Endothelial cell (in vitro differentiated cells): ENCODE data around the gene PNMA1.

- PRO-cap = no peak
Measured at GRCh38 chr14:71624006-71624434, 303.7 kb downstream of the SIPA1L1 start.

GRCh38 chr14:72091190-72091613, 159.0 kb downstream of the RGS6 start:
- PRO-cap = no peak

DNA sequence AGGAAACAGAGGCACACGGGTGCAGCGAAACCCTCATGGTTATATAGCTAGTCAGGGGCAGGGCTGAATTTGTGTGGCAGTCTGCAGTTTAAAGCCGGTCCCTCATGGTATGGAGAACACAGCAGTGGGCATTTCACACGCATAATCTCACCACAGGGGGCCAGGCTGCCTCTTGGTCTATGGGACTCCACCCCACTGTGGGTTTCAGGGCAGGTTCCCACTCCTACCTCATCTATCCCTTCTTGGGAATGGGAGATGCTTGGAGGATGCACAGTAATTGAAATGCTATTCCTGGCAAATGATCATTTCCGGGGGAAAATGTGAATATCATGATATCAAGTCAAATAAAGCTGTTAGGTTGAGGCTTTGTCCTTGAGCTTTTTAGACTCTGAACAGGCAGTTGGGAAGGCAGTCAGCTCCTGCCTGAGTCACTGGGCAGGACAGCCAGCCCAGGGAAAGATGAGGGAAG, 400.7 kb downstream of the RGS6 start:
- PRO-cap = no peak

DNA sequence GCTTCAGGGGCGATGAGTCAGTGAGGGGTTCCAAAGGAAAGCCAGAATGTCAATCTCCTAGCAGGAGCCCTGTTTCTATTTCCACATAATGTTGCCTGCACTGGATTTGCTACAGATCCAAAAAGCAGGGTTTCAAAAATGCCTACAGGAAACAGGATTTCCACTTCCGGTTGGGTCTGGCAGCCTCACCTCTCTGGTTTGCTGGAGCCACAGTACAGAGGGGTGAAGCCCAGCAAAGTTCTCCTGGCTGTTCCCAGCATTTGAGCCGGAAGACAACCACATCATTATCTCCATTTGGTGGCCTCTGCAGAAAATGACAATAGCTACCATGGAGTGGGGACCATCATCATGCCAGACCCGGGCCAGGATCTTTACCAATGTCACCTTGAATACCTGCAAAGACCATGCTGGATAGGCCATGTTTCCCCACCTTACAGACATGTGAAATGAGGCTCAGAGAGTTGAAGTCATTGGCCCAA, 278.1 kb downstream of the DPF3 start:
- PRO-cap = bidirectional peak, plus-strand start at position 215 of the sequence, minus-strand start at position 93 of the sequence

GRCh38 chr14:72675963-72676453, 217.9 kb downstream of the DPF3 start:
- PRO-cap = no peak

DNA sequence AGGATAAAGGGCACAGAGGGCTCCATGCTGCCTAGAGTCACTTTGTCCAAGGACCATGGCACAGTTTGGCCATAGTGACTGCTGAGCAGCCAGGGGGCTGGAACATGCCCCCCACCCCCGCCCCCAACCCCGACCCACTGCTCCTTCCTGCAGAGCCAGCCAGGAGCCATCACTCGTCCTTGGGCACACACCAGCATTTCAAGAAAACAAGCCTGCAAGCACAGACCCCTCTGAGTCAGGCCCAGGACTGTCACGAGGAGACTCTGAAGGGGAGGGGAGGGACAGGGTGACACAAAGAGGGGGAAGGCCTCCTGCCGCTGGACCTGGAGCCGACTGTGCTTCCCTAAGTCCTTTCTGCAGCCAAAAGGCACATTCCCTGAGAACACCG, 101.9 kb downstream of the DPF3 start:
- PRO-cap = no peak

DNA sequence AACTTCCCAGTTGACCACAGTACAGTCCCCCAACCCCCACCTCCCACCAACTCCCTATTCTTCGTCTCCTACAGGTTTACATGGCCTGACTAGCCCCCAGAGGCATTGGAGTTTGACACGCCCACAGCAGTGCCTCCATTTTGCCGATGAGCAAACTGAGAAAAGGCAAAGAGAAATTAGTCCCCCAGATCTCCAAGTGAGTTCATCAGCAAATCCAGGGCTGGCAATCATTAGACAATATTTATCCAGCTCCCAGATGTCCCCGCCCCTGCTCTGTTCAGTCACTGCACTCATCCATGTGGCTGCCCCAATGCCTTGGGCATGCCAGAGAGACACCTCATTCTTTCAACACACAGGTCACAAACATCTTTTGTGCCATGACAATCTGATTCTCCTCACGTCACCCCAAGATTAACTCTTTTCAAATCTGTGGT, 43.6 kb downstream of the DPF3 start:
- PRO-cap = no peak

DNA sequence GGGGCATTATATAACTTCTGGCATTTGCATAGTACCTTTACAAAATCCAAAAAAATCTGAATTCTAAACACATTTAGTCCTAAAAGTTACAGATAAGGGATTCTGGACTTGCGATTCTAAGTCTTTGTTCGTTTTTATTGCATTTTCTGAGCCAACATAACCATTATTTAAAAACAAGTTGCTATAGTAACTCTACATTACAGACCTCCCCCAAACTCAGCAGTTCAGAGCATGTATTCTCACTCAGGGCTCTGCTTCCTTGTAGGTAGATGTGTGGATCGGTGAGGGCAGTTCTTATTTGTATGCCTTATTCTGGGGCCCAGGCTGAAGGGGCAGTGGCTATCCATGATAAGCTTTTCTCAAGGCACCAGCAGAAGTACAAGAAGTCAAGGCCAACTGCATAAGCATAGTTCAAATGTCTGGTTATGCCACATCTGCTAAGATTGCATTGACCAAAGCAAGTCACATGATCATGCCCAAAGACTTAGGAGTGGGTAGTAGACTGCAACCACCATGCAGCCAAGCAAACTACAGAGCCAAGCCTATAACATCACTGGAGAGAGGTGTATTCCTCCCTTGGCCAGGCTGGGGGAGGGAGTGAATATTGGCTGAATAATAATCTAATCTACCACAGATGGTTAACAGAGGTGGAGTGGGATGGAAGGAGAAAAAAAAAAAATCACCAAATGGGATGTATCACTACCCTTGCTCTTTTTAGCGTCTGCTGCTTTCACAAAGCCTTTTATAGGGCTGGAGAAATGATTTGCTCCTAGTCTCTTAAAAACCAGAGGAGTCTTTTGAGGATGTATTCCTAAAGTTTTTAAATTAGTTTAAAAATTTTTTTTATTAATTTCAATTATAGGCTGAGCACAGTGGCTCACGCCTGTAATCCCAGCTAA, 4.6 kb downstream of the PSEN1 start:
- PRO-cap = no peak

DNA sequence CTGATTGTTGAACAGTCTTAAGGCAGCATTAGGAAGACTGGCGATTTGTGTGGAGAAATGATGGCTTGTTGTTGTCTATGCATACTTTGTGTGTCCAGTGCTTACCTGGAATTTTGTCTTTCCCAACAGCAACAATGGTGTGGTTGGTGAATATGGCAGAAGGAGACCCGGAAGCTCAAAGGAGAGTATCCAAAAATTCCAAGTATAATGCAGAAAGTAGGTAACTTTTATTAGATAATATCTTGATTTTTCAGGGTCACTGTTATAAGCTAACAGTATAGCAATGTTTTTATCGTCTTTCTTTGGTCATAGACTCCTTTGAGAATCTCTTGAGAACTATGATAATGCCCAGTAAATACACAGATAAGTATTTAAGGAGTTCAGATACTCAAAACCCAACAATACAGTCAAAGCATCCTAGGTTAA, 31.0 kb upstream of the PAPLN start:
- PRO-cap = no peak

GRCh38 chr14:73568627-73568880, 459 bp upstream of the ACOT2 start:
- PRO-cap = no peak

DNA sequence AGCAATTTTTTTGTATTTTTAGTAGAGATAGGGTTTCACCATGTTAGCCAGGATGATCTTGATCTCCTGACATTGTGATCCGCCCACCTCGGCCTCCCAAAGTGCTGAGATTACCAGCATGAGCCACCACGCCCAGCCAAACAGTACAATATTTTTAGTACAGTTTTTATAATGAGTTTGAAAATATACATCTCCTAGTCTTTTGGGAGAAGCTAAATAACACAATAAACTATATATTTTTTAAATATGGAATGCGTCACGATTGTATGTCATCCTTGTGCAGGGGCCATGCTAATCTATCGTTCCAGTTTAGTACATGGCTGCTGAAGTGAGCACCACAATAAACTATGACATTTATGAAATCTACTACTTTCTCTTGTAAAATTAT, 14.5 kb downstream of the DNAL1 start:
- PRO-cap = no peak

DNA sequence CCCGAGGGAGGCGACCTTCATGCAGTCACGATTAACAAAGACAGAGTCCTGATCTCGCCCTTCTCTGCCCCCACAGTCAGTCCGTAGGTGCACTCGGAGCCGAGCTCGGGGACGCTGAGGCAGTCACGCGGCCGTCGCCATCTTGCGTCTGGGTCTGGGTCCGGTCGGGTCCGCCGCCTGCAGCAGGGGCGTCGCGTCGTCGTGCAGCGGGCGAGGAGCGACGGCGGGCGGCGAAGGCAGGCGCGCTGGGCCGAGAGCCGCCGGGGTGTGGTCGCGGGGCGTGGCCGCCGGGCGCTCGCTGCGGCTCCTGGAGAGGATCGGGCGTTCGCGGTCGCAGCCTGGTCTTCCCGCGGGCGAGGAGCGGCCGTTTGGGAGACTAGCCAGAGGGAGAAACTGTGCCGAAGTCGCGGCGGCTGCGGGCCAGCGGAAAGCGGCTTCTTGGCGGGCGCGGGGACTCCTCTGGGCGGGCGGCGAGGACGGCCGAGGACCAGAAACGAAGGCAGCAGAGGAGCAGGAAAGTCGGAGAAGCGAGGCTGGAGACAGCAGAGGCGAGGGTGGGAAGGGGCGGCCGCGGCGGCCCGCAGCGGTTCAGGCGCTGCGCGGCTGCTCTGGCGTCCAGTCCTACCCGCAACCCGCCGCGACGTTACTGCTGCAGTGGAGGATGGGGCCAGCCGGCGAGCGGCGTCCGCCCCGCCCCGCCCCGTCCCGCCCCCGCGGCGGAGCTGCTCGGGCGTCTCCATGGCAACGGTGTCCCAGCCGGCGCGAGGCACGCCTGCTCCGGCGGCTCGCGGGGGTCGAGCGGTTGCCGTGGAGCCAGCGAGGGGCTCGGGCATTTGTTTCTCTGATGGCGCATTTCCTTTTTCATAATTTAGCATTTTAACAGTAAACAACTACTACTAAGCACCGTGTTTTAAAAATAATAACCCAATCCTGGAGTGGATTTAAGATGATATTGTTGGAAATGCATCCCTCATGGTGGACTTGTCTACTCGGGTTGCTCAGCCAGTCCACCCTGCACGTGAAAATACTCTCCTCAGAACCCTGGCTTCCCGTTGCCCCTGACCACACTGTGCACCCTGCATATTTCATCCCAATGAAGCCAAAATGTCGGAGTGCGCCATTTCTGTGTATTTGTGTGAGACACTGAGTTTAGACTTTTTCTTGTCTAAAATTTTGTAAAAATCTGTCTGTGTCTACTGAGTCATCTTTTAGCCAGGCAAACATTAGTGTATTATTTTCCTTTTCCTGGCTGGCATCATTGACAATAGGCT, at the start of gene PNMA1:
Gene PNMA1, minus strand, starts transcription at position 651 of the 1,271 bp plus-strand sequence.
- PRO-cap = bidirectional peak, plus-strand start at position 79 of the sequence, minus-strand start at position 150 of the sequence; bidirectional peak, plus-strand start at position 806 of the sequence, minus-strand start at position 648 of the sequence

- PRO-cap = unidirectional peak, plus-strand start at chr14:73718237
Measured at GRCh38 chr14:73717964-73718431, 3.8 kb upstream of the PNMA1 start.

DNA sequence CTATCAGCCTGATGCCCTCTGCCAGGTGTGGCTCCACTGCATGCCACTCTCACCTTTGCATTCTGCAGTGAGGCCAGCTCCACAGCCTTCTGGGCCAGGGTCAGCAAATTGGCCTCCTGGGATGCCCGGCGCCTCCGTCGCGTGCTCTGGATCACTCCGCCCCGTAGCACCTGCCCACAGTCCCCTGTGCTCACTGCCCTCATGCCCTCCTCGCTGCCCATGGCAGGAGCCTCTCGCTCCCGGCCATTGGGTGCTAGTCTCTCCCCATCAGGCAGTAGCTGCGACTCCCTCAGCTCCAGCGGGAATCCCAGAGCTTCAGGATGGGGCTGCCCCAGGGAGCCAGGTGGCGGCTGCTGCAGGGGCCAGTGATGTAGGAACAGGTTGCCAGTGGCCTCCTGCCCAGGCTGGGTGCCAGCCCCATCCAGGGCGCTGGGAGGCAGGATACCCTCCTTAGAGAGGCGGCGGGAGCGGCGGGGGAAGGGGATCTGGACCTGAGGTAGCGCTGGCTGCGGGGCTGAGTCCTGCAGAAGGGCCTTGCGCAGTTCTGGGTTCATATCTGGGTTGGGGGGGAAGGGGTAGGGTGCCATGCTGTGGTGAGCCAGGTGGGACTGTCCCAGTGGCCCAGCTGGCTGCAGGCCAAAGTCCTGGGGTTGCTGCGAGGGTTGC, 21.5 kb downstream of the MIDEAS start:
- PRO-cap = no peak

GRCh38 chr14:73740017-73741222, 19.7 kb downstream of the MIDEAS start:
- PRO-cap = bidirectional peak, plus-strand start at chr14:73740821, minus-strand start at chr14:73740535; bidirectional peak, plus-strand start at chr14:73741139, minus-strand start at chr14:73741124

DNA sequence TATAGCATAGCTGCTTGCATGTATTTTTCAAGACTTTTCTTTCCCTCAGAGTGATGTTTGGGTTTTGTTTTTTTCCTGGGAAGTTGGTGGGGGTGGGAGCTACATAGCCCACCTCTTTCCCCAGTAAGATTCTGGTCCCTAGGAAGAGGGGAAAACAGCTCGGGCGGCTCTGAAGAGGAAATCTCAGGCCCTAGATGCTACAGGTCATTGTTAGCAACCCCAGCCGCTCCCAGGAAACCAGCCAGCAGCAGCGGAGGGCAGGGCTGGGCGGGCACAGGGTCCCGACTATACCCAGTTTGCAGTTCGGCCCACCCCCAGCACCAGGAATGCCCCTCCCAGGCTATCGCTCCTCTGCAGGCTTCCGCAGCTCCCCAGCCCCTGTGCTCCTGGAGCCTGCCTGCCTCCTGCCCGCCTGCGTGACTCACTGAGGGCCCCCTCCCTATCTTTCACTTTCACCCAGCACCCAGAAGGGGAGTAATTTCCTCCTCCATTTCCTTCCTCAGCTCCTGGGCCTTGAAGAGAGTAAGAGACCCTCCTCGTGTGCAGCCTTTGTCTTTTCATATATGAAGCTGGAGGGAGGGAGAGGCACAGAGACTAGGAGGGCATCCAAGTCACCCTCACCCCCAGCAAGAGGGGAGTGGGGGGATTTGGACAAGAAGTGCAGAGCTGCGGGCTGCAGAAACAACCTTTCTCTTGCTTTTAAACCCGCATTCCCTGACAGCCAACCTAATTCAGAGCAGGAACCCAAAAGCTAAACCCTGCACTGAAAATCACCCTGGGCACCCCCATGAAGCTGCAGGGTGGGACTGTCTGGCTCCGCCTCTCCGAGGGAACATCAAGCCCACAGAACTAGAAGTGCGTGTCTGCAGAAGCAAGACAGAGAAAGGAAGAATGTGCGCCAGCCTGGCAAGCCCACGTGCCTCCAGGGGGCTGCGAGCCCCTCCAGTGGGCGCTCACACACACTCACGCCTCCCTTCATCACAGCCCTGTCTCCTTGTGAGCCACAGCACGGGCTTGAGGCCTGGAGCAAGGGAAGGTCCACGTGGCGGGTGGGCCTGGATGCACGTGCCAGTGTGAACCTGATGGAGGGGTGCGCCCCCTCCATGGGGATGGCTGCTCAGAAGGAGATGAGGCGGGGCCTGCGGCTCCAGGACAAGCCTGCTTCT, 18.4 kb downstream of the MIDEAS start:
- PRO-cap = bidirectional peak, plus-strand start at position 552 of the sequence, minus-strand start at position 426 of the sequence; bidirectional peak, plus-strand start at position 860 of the sequence, minus-strand start at position 808 of the sequence

GRCh38 chr14:73744203-73744814, 15.8 kb downstream of the MIDEAS start:
- PRO-cap = no peak

DNA sequence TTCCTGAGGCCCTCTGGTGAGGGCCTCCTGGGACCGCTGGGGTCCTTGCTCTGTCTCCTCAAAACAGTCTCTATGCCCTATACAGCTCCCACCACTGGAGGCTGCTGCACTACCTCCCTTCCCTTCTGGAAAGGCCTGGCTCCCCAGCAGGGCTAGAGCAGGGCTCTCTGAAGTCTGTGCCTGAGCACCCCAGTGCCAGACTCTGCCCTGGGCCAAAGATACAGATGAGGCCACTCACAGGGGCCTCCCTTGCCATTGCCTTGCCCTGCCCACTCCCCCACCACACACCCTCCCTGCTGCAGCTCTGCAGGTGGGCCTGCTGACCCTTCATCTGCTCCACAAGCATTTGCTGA, 13.6 kb downstream of the MIDEAS start:
- PRO-cap = no peak

GRCh38 chr14:73759239-73759558, 904 bp downstream of the MIDEAS start:
- PRO-cap = bidirectional peak, plus-strand start at chr14:73759474, minus-strand start at chr14:73759357

DNA sequence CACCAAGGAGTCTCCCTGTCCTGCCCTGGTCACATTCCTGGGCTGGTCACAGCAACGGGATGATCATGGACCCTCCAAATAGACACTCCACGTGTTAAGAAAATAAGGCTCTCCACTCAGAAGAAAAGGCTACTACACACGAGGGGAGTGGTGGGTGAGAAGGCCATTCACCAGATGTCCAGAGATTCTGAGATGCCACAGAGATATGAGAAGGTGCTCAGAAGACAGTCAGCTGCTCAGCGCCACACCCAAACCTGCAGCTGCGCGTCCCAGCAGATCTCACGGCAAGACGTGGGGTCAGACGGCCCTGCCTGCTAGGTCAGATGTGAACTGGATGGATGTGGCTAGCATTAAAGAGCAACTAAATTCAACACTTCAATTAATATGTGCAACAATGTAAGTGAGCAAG, 11.3 kb upstream of the MIDEAS start:
- PRO-cap = no peak